K562 (cell line): ENCODE measurements around a stretch of chr13.

GRCh38 chr13:41356709-41357088, 45.6 kb downstream of the NAA16 start:
- RAMPAGE, long total RNA = no peak
- RRBS = no CpG with 5 or more reads among the region's 4 CpGs
PRO-cap:
- standard = no peak
- CoPRO, capped RNA only, 2 experiments = no peak in any of the 2 experiments
- CoPRO, capped and uncapped RNA, 2 experiments = no peak in any of the 2 experiments
- CoPRO, uncapped RNA only, 2 experiments = no peak in any of the 2 experiments
CAGE:
- cytosol, long polyA plus RNA = no peak
- long polyA plus RNA = no peak
- nucleolus, long total RNA = no peak
- nucleus, long polyA plus RNA = no peak

DNA sequence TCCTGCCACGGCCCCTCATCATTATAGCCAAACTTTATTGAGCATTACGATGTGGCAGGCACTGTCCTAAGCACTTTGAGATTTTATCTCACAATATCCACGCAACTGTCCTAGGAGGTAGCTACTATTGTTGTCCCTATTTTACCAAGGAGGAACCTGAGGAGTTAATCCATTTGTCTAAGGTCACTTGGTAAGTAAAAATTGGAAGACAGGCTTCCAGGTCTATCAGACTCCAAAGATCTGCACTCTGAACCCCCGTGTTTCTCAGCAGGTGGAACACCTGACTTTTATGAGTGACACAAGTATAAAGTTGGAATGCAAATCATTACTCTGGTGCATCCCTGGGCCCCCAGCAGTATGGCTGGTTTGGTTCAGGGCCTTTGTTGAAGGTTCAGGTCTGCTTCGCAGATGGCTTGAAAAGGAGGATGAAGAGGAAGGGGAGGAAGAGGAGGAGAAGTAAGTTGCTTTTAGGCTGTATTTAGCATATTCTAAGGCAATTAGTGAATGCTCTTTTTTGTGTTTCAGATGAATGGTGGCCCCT, 46.0 kb downstream of the RGCC start:
- RAMPAGE, long total RNA = no peak
- RRBS = no CpG with 5 or more reads among the region's 5 CpGs
PRO-cap:
- standard = no peak
- CoPRO, capped RNA only, 2 experiments = no peak in any of the 2 experiments
- CoPRO, capped and uncapped RNA, 2 experiments = no peak in any of the 2 experiments
- CoPRO, uncapped RNA only, 2 experiments = no peak in any of the 2 experiments
CAGE:
- cytosol, long polyA plus RNA = no peak
- long polyA plus RNA = no peak
- nucleolus, long total RNA = no peak
- nucleus, long polyA plus RNA = no peak

DNA sequence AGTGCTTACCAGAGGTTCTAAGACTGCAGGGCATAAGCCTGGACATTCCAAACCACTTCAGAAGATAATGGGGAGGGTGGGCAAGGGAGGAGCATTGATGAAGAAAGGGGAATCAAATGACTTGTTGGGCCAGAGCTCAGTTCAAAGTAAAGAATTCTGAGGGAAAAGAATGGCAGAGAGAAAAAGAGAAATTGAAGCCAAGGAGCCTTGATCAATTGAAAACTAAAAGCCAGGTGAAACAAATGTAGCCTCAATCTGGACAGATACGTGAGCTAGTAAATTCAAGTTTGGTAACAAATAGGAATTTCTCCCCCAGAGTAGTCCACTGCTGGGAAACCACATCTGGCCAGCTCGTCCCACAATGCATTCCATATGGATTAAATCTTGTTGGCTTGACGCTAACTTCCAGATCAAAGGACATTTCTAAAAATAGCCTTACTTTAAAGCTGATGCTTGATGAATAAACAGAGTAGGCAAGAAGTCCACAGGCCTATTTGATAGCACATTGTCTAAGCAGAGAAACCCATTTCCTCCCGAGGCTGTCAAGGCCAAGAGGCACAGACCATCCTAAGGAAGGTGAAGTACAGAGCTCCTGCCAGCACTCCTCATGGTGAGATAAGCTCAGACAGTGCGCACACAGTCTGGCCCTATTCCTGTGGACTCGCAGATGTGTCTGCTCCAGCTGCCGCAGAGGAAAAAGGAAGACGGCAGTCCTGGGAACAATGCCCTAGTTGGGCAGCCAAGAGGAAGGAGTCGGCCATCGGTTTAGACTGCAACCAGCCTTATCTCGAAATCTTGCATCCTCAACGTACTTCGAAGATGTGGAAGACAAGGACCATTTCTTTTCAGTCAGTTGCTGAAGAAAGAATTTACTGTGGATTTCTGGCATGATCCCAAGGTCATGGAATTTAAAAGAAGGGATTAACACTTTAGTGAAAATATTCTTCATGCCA, 156.6 kb downstream of the RGCC start:
- RAMPAGE, long total RNA = no peak
- RRBS = no CpG with 5 or more reads among the region's 13 CpGs
PRO-cap:
- standard = no peak
- CoPRO, capped RNA only, 2 experiments = no peak in any of the 2 experiments
- CoPRO, capped and uncapped RNA, 2 experiments = no peak in any of the 2 experiments
- CoPRO, uncapped RNA only, 2 experiments = no peak in any of the 2 experiments
CAGE:
- cytosol, long polyA plus RNA = no peak
- long polyA plus RNA = no peak
- nucleolus, long total RNA = no peak
- nucleus, long polyA plus RNA = no peak

- RAMPAGE, long total RNA = no peak
- RRBS = no CpG with 5 or more reads among the region's 2 CpGs
PRO-cap:
- standard = no peak
- CoPRO, capped RNA only, 2 experiments = no peak in any of the 2 experiments
- CoPRO, capped and uncapped RNA, 2 experiments = no peak in any of the 2 experiments
- CoPRO, uncapped RNA only, 2 experiments = no peak in any of the 2 experiments
CAGE:
- cytosol, long polyA plus RNA = no peak
- long polyA plus RNA = no peak
- nucleolus, long total RNA = no peak
- nucleus, long polyA plus RNA = no peak
These were observed 195.3 kb downstream of the RGCC start for GRCh38 chr13:41652603-41653070.

- RAMPAGE, long total RNA = no peak
- RRBS = no CpG with 5 or more reads among the region's 3 CpGs
PRO-cap:
- standard = no peak
- CoPRO, capped RNA only, 2 experiments = no peak in any of the 2 experiments
- CoPRO, capped and uncapped RNA, 2 experiments = no peak in any of the 2 experiments
- CoPRO, uncapped RNA only, 2 experiments = no peak in any of the 2 experiments
CAGE:
- cytosol, long polyA plus RNA = no peak
- long polyA plus RNA = no peak
- nucleolus, long total RNA = no peak
- nucleus, long polyA plus RNA = no peak
These were observed 209.6 kb downstream of the VWA8 start for GRCh38 chr13:41751300-41751729.

DNA sequence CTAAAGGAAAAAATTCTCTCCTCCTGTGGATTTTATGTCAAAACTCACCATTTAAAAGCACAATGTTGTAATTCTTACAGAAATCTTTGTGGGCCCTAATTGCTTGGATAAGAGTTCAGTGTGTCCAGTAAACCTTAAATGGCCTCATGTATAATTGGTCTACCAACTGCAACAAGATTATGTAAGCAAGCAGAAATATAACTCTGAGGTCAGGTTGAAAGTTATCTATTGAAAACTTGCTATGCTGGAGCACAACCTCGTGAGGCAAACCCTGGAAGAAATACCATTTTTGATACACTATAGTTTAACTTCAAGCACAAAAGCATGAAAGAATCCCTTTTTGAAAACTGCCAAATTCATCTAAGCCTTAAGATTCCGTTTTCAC, 21.9 kb downstream of the VWA8 start:
- RAMPAGE, long total RNA = no peak
- RRBS = no CpG with 5 or more reads among the region's 2 CpGs
PRO-cap:
- standard = no peak
- CoPRO, capped RNA only, 2 experiments = no peak in any of the 2 experiments
- CoPRO, capped and uncapped RNA, 2 experiments = no peak in any of the 2 experiments
- CoPRO, uncapped RNA only, 2 experiments = no peak in any of the 2 experiments
CAGE:
- cytosol, long polyA plus RNA = no peak
- long polyA plus RNA = no peak
- nucleolus, long total RNA = no peak
- nucleus, long polyA plus RNA = no peak

GRCh38 chr13:42001357-42002174, 40.7 kb upstream of the VWA8 start:
- RAMPAGE, long total RNA = no peak
- RRBS = no CpG with 5 or more reads among the region's 9 CpGs
PRO-cap:
- standard = no peak
- CoPRO, capped RNA only, 2 experiments = no peak in any of the 2 experiments
- CoPRO, capped and uncapped RNA, 2 experiments = no peak in any of the 2 experiments
- CoPRO, uncapped RNA only, 2 experiments = no peak in any of the 2 experiments
CAGE:
- cytosol, long polyA plus RNA = no peak
- long polyA plus RNA = no peak
- nucleolus, long total RNA = no peak
- nucleus, long polyA plus RNA = no peak

DNA sequence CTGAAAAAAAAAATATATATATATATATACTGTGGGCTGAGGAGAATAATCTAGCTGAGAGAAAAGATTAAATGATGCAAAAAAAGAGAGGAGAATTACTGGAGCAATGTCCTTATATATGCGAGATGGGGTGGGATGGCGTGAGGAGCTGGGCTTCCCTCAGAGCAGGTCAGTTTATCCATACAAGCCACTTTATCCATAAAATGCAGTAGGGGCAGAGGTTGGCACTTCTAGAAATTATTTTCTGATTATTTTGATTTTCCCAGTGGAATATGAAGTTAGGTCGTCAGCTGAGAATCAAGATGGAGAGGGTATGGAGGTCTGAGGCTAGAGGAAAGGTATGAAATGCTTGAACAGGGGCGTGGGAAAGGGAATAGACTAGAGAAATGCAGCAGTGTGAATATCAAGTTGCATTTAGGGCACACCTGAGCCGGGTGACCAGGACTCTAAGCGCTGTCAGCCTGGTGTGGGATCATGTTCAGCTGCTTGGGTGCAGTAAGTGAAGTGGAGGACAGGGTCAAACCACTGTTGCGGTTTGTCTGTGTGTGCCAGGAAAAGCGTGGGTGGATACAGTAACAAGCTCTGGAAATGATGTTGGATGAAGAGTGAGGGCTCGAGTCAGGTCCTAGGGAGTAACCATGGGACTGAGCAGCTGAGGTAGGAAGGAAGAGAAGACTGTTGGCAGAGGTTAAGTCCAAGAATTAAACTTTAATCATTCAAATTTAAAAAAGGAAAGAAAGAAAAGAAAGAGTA, 15.7 kb downstream of the DGKH start:
- RAMPAGE, long total RNA = no peak
- RRBS = no CpG with 5 or more reads among the region's 9 CpGs
PRO-cap:
- standard = no peak
- CoPRO, capped RNA only, 2 experiments = no peak in any of the 2 experiments
- CoPRO, capped and uncapped RNA, 2 experiments = no peak in any of the 2 experiments
- CoPRO, uncapped RNA only, 2 experiments = no peak in any of the 2 experiments
CAGE:
- cytosol, long polyA plus RNA = no peak
- long polyA plus RNA = no peak
- nucleolus, long total RNA = no peak
- nucleus, long polyA plus RNA = no peak

- RAMPAGE, long total RNA = no peak
- RRBS = no CpG with 5 or more reads among the region's 7 CpGs
PRO-cap:
- standard = no peak
- CoPRO, capped RNA only, 2 experiments = no peak in any of the 2 experiments
- CoPRO, capped and uncapped RNA, 2 experiments = no peak in any of the 2 experiments
- CoPRO, uncapped RNA only, 2 experiments = peak in 1 of 2 experiments; most common plus-strand start chr13:42303962 (in 1)
CAGE:
- cytosol, long polyA plus RNA = no peak
- long polyA plus RNA = no peak
- nucleolus, long total RNA = no peak
- nucleus, long polyA plus RNA = no peak
These were observed 31.6 kb downstream of the AKAP11 start for GRCh38 chr13:42303344-42304147.

GRCh38 chr13:42325179-42325650, 53.3 kb downstream of the AKAP11 start:
- RAMPAGE, long total RNA = no peak
- RRBS = no CpG with 5 or more reads among the region's 1 CpG
PRO-cap:
- standard = no peak
- CoPRO, capped RNA only, 2 experiments = no peak in any of the 2 experiments
- CoPRO, capped and uncapped RNA, 2 experiments = no peak in any of the 2 experiments
- CoPRO, uncapped RNA only, 2 experiments = peak in 1 of 2 experiments; most common plus-strand start chr13:42325406 (in 1)
CAGE:
- cytosol, long polyA plus RNA = no peak
- long polyA plus RNA = no peak
- nucleolus, long total RNA = no peak
- nucleus, long polyA plus RNA = no peak

GRCh38 chr13:42377554-42378176, 105.7 kb downstream of the AKAP11 start:
- RAMPAGE, long total RNA = no peak
- RRBS = no CpG with 5 or more reads among the region's 7 CpGs
PRO-cap:
- standard = no peak
- CoPRO, capped RNA only, 2 experiments = no peak in any of the 2 experiments
- CoPRO, capped and uncapped RNA, 2 experiments = no peak in any of the 2 experiments
- CoPRO, uncapped RNA only, 2 experiments = no peak in any of the 2 experiments
CAGE:
- cytosol, long polyA plus RNA = no peak
- long polyA plus RNA = no peak
- nucleolus, long total RNA = no peak
- nucleus, long polyA plus RNA = no peak

GRCh38 chr13:42524588-42525673, 49.0 kb upstream of the TNFSF11 start:
- RAMPAGE, long total RNA = no peak
- RRBS = no CpG with 5 or more reads among the region's 5 CpGs
PRO-cap:
- standard = no peak
- CoPRO, capped RNA only, 2 experiments = no peak in any of the 2 experiments
- CoPRO, capped and uncapped RNA, 2 experiments = no peak in any of the 2 experiments
- CoPRO, uncapped RNA only, 2 experiments = no peak in any of the 2 experiments
CAGE:
- cytosol, long polyA plus RNA = no peak
- long polyA plus RNA = no peak
- nucleolus, long total RNA = no peak
- nucleus, long polyA plus RNA = no peak

- RAMPAGE, long total RNA = no peak
- RRBS = no CpG with 5 or more reads among the region's 3 CpGs
PRO-cap:
- standard = no peak
- CoPRO, capped RNA only, 2 experiments = no peak in any of the 2 experiments
- CoPRO, capped and uncapped RNA, 2 experiments = no peak in any of the 2 experiments
- CoPRO, uncapped RNA only, 2 experiments = no peak in any of the 2 experiments
CAGE:
- cytosol, long polyA plus RNA = no peak
- long polyA plus RNA = no peak
- nucleolus, long total RNA = no peak
- nucleus, long polyA plus RNA = no peak
These were observed 9.4 kb downstream of the FAM216B start for GRCh38 chr13:42790802-42791240.

- RAMPAGE, long total RNA = no peak
- RRBS = no CpG with 5 or more reads among the region's 7 CpGs
PRO-cap:
- standard = no peak
- CoPRO, capped RNA only, 2 experiments = no peak in any of the 2 experiments
- CoPRO, capped and uncapped RNA, 2 experiments = no peak in any of the 2 experiments
- CoPRO, uncapped RNA only, 2 experiments = no peak in any of the 2 experiments
CAGE:
- cytosol, long polyA plus RNA = no peak
- long polyA plus RNA = no peak
- nucleolus, long total RNA = no peak
- nucleus, long polyA plus RNA = no peak
These were observed 94.6 kb downstream of the FAM216B start for GRCh38 chr13:42875808-42876591.

GRCh38 chr13:43908737-43909366, 29.1 kb downstream of the LACC1 start:
- RAMPAGE, long total RNA = no peak
- RRBS = no CpG with 5 or more reads among the region's 3 CpGs
PRO-cap:
- standard = no peak
- CoPRO, capped RNA only, 2 experiments = no peak in any of the 2 experiments
- CoPRO, capped and uncapped RNA, 2 experiments = no peak in any of the 2 experiments
- CoPRO, uncapped RNA only, 2 experiments = no peak in any of the 2 experiments
CAGE:
- cytosol, long polyA plus RNA = no peak
- long polyA plus RNA = no peak
- nucleolus, long total RNA = no peak
- nucleus, long polyA plus RNA = no peak

DNA sequence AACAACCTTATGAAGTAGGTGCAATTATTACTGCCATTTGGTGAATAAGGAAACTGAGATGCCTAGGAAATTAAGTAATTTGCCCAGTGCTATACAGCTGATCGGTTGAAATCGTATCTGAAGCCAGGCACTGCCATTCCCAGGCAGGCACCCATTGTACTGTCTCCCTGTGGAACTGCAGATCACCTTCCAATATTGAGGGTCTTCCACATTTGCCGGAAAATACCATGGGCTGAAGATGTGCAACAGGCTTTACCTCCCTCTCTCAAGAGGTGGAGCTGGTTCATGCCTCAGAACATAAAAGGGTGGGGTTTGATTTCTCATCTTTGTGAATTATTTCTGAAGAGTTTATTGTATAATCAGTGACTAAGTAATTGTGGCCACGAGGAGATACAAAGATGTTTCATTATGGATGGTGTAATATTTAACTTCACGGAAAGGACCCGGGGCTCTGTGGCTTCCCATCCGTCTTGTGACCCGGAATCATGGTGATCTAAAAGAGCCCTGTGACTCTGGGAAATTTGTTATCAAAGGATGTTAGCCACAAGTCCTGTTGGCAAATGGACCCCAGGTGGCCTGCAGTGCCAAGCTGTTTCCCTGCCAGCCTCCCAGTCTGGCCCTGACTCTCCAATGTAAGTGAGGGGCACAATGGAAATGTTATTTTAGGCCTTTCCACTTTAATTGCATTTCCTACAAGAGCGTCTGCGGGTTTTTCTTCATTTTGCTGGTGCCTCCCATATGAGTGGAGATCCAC, 50.9 kb downstream of the SMIM2 start:
- RAMPAGE, long total RNA = no peak
- RRBS = no CpG with 5 or more reads among the region's 10 CpGs
PRO-cap:
- standard = no peak
- CoPRO, capped RNA only, 2 experiments = no peak in any of the 2 experiments
- CoPRO, capped and uncapped RNA, 2 experiments = no peak in any of the 2 experiments
- CoPRO, uncapped RNA only, 2 experiments = no peak in any of the 2 experiments
CAGE:
- cytosol, long polyA plus RNA = no peak
- long polyA plus RNA = no peak
- nucleolus, long total RNA = no peak
- nucleus, long polyA plus RNA = no peak

DNA sequence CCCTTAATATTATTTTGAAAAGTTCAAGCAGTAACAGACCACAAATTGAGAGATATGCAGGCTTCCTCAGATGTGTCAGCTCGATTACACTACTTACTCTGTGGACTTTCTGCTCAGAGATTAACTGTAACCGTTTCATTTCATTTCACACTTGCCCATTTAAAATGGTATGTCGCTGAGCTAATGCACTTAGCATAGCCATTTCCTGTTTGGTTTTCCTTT, 43.8 kb downstream of the SMIM2 start:
- RAMPAGE, long total RNA = no peak
- RRBS = no CpG with 5 or more reads among the region's 3 CpGs
PRO-cap:
- standard = no peak
- CoPRO, capped RNA only, 2 experiments = no peak in any of the 2 experiments
- CoPRO, capped and uncapped RNA, 2 experiments = no peak in any of the 2 experiments
- CoPRO, uncapped RNA only, 2 experiments = no peak in any of the 2 experiments
CAGE:
- cytosol, long polyA plus RNA = no peak
- long polyA plus RNA = no peak
- nucleolus, long total RNA = no peak
- nucleus, long polyA plus RNA = no peak

GRCh38 chr13:44259536-44260042, 98.5 kb upstream of the SMIM2 start:
- RAMPAGE, long total RNA = no peak
- RRBS = no CpG with 5 or more reads among the region's 7 CpGs
PRO-cap:
- standard = no peak
- CoPRO, capped RNA only, 2 experiments = no peak in any of the 2 experiments
- CoPRO, capped and uncapped RNA, 2 experiments = no peak in any of the 2 experiments
- CoPRO, uncapped RNA only, 2 experiments = no peak in any of the 2 experiments
CAGE:
- cytosol, long polyA plus RNA = no peak
- long polyA plus RNA = no peak
- nucleolus, long total RNA = no peak
- nucleus, long polyA plus RNA = no peak